Ovary (tissue), 7 donors: ENCODE data around the genes PURA and PFDN1.

- PRO-cap, 7 experiments: no peak in any of the 7 experiments
- RAMPAGE, long total RNA, 2 experiments: no peak in any of the 2 experiments
Measured at GRCh38 chr5:139415348-139415928, 11.5 kb upstream of the SPATA24 start.

DNA sequence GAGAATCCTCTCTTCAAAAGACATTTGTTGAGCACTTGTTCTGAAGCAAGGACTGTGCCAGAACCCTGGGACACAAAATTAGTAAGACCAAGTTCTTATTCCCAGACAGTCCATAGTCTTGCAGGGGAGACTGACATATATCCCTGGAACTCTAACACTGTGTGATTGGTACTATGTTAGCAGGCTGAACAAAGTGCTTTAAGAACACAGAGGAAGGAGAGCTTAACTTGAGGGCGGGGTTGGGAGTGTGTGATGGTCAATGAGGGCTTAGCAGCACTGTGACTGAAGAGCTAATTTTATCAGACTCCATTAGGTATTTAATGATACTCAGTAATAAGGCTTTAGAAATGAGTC is 14.9 kb upstream of the SPATA24 start:
- PRO-cap, 7 experiments: no peak in any of the 7 experiments
- RAMPAGE, long total RNA, 2 experiments: no peak in any of the 2 experiments

DNA sequence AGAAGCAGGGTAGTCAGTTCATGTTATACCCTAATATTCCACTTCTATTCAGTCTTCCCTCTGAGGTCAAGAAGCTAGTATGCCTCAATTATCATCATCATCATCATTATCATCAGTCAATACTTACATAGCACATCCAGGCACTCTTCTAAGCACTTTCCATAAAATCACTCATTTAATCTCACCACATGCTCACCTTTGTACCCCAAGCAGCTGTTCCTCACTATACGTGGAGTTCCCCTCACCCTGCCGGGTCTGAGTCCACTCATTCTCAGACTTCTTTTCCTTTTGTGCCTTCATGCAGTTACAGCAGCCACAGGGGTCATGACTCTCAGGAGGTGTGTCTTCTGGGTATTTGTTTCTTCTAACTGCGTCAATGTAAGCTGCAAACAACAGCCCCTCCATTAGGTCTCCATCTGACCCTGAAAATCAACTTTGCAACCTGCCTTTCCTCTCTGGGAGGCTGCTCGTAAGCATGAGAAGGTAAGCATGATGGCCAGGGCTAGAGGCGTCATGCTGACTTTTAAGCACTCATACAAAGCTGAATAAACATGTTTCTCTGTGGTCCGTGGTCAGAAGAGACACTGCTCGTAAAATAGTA is 2.0 kb downstream of the DNAJC18 start:
- PRO-cap, 7 experiments: no peak in any of the 7 experiments
- RAMPAGE, long total RNA, 2 experiments: no peak in any of the 2 experiments

DNA sequence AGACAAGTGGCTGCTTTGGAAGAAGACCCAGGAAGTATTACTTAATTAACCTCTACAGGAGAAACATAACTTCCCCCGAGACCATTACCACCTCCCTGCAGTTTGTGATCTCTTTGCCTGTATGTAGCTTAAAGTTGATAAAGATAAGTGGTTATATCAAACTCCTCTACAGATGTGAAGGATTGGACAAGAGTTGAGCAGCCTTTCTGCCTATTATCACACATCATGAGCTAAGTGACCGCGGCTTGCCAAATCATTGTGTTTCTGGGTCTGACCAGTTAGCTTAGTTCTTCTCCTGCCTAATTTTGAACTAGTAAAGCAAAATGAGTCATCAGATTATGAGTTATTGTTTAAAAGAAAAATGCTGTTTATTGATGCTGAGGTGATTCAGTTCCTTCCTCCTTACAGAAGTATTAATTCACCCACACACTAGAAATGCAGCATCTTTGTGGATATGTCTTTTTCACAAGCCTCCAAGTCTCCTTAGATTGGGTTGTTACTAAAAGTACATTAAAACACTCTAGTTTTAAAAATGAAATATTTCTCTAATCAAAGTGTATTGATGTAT is 13.5 kb upstream of the STING1 start:
- PRO-cap, 7 experiments: no peak in any of the 7 experiments
- RAMPAGE, long total RNA, 2 experiments: no peak in any of the 2 experiments

GRCh38 chr5:139502769-139503493 is 20.4 kb upstream of the STING1 start:
- PRO-cap, 7 experiments: no peak in any of the 7 experiments
- RAMPAGE, long total RNA, 2 experiments: no peak in any of the 2 experiments

DNA sequence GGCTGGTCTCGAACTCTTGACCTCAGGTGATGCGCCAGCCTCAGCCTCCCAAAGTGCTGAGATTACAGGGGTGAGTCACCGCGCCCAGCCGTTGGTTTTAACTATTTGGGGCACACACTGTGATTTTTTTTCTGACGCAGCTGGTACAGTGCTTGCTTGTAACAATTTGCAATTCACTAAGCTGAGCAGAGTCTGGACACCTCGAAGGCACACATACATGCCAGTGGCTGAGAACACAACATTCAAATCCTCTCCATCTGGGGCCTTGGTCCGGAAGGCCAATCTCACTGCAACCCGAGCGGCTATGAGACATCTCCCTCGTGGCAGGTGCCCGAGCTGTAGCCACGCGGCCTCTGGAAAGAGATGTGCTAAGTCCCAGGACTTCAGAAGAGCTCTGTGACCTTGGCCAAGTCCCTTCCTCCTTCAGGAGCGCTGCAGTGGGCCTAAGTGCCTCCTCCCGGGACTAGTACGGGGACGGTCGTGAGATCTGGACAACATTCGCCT is 545 bp upstream of the UBE2D2 start:
- PRO-cap, 7 experiments: no peak in any of the 7 experiments
- RAMPAGE, long total RNA, 2 experiments: no peak in any of the 2 experiments

DNA sequence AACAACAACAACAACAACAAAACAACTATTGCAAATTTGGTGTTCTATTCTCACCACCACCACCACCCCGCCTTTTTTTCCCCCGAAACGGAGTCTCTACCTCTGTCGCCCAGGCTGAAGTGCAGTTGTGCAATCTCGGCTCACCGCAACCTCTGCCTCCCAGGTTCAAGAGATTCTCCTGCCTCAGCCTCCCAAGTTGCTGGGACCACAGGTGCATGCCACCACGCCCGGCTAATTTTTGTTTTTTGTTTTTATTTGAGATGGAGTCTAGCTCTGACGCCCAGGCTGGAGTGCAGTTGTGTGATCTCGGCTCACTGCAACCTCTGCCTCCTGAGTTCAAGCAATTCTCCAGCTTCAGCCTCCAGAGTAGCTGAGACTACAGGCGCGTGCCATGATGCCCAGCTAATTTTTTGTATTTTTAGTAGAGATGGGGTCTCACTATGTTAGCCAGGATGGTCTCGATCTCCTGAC is 9.2 kb downstream of the UBE2D2 start:
- PRO-cap, 7 experiments: no peak in any of the 7 experiments
- RAMPAGE, long total RNA, 2 experiments: no peak in any of the 2 experiments

- PRO-cap, 7 experiments: no peak in any of the 7 experiments
- RAMPAGE, long total RNA, 2 experiments: no peak in any of the 2 experiments
Measured at GRCh38 chr5:139573441-139573932, 12.3 kb downstream of the UBE2D2 start.

DNA sequence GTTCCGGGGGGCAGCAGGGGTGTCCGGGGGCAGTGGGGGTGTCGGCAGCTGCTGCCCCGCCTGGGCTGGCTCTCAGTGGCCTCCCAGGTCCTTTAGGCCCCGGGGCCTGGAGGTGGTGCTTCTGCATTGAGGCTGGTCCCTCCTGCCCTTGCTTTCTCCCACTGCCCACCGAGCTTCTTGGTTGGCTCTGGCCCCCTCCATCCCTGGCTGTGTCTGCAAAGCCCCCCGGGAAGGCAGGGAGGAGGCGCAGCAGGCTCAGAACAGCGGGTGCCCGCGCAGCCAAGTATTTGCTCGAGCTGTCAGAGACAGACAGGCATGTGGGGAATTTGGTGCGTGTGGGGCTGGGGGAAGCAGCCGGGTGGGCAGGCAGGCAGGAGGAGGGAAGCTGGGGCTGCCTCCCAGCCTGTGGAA is 11.5 kb downstream of the CXXC5 start:
- PRO-cap, 7 experiments: no peak in any of the 7 experiments
- RAMPAGE, long total RNA, 2 experiments: no peak in any of the 2 experiments

- PRO-cap, 7 experiments: no peak in any of the 7 experiments
- RAMPAGE, long total RNA, 2 experiments: no peak in any of the 2 experiments
Measured at GRCh38 chr5:139669156-139669808, 21.1 kb downstream of the CXXC5 start.

- PRO-cap, 7 experiments: no peak in any of the 7 experiments
- RAMPAGE, long total RNA, 2 experiments: no peak in any of the 2 experiments
Measured at GRCh38 chr5:139691352-139691866, 43.3 kb downstream of the CXXC5 start.

DNA sequence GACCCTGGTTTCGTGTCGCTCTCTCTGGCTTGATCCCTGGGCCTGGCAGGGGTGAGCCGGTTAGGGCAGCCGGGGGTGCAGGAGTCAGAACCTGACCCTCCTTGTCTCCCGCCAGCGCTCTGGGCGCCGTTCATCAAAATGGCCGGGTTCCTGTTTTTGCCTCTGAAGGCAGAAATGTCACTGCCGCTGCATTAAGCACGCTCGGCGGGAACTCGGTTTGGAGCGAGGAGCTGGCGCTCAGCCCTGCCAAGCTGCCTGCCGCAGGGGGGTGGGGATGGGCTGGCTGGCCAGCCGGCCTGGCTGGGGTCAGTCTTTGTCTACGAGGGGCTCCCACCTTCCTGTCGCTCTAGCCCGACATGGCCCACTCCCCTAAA is 63.7 kb downstream of the CXXC5 start:
- PRO-cap, 7 experiments: no peak in any of the 7 experiments
- RAMPAGE, long total RNA, 2 experiments: no peak in any of the 2 experiments

- PRO-cap, 7 experiments: peak in 7 of 7 experiments; most common plus-strand start chr5:140114128 (in 6); most common minus-strand start chr5:140113989 (in 4)
- RAMPAGE, long total RNA, 2 experiments: no peak in any of the 2 experiments
Measured at GRCh38 chr5:140113530-140114256, at the start of gene PURA. PURA (plus strand) TSS chr5:140114109.

DNA sequence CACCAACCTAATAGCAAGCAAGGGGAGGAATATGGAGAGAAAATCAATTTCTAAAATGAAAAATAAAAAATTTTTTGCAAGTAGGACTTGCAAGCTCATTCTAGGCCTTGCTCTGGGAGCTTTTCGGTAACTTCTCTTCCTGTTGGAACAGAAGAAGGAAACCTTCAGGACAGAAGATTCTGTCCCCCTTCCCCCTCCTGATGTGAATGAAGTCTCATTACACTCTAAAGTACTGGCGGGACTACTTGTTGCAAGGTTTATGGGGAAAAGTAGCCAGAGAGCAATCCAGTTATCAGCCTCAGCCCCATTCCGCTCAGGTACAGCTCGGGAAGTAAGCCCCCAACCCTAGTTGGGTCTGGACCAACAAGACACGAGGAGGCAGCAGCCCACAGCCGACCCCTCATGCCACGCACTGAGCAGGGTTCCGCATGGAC is 559 bp upstream of the CYSTM1 start:
- PRO-cap, 7 experiments: peak in 1 of 7 experiments; most common plus-strand start position 217 of the sequence (in 1)
- RAMPAGE, long total RNA, 2 experiments: no peak in any of the 2 experiments

GRCh38 chr5:140177774-140178449 is 2.9 kb downstream of the CYSTM1 start:
- PRO-cap, 7 experiments: peak in 6 of 7 experiments; most common plus-strand start chr5:140178082 (in 1); most common minus-strand start chr5:140177921 (in 5)
- RAMPAGE, long total RNA, 2 experiments: no peak in any of the 2 experiments

- PRO-cap, 7 experiments: no peak in any of the 7 experiments
- RAMPAGE, long total RNA, 2 experiments: no peak in any of the 2 experiments
Measured at GRCh38 chr5:140190503-140190852, 15.5 kb downstream of the CYSTM1 start.

DNA sequence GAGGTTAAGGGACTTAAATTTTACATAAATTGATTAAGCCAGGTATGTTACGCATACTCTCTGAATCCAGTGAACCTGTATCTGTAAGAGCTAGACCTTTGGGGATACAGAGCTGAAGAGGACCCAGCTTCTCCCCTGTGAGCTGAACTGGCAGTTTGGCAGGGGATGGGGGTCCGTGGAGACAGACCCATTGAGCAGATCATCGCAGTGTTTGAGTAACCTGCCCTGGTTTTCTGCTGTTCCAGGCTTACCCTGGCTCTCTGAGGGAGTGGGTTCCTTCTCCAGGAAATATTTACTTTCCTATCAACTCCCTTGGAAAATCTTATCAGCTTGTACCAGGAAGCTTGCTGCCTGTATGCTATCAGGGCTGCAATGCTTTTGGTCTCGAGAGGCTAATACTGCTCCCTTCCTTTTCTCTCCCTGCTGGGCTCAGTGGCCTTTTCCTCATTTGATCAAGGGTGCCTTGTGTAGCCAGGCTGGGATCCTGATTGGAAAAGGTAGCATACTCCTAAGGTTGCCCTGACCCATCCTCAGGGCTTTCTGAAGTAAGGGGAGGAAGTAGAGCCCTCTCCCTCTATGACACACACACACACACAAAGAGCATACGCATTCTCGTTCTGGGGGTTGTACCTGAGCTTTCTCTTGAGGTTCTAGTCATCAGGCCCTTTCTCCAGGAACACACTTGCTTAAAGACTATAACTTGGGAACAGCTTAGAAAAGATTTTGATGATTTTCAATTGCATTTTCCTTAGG is 41.5 kb downstream of the CYSTM1 start:
- PRO-cap, 7 experiments: no peak in any of the 7 experiments
- RAMPAGE, long total RNA, 2 experiments: no peak in any of the 2 experiments

- PRO-cap, 7 experiments: no peak in any of the 7 experiments
- RAMPAGE, long total RNA, 2 experiments: no peak in any of the 2 experiments
Measured at GRCh38 chr5:140255670-140256151, 47.2 kb downstream of the PFDN1 start.

DNA sequence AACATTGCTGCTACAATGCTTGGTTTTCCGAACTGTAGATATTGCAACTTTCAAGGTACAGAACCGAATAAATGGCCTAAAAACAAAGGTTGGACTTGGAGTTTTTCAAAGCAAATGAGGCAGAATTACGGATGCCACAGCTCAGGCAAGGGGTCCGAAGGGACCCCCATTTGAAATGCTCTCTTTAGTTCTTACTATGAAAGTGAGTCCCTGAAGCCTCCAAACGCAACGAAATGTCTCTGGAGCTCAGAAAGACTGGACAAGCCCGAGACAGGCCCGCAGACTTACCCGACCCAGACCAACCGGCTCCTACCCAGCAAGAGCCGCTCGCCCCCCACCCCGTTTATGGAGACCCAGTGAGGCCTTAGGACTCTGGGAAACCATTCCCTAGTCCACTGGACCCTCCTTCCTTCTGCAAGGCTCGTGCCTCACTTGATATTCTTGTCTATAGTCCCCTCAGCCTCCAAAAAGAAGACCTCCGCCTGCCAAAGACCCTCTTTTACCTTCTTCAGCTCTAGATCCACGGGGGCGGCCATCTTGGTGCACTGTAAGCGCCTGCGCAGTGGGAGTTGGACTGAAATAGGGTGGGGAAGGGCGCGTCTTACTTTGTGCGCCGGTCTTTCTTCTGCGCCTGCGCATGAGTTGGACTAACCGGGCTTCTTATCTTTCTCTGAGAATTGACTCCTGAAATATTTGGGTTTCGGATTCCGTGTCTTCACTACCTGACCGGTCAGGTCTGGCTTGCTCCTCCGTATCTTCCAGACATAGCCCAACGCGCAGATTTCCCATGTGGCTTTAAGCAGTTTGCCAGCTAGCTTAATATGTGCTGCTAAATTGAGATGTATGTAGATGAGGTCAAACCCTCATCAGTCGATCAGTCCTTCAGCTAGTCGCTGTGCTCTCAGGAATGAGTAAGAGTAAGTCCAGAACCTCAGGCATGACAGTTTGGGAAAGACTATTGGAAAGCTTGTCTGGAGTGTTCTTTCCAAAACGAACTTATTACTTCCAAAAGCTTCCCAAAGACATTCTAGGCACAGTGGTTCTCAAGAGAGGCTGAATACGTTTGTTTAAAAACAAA is at the start of gene PFDN1:
Gene PFDN1 (minus strand): TSS at position 564 of the 1,078 bp plus-strand sequence.
- PRO-cap, 7 experiments: peak in 7 of 7 experiments; most common plus-strand start position 628 of the sequence (in 6); most common minus-strand start position 553 of the sequence (in 6)
- RAMPAGE, long total RNA, 2 experiments: no peak in any of the 2 experiments

DNA sequence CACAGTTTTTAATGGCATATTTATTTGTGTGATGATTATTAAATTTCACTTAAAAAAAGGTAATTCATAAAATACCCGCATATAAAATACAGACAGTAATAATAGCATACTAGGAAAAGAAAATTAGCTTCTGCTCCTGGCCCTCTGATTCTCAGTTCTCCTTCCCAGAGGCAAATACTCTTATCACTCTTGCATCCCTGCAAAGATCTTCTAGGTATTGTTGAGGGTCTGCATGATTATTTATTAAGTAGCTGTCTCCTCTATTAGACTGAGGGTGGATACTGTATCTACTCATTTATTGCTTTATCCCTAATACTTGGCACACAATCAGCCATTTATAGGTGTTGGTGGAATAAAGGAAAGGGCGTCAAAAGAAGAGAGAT is 14.5 kb upstream of the PFDN1 start:
- PRO-cap, 7 experiments: no peak in any of the 7 experiments
- RAMPAGE, long total RNA, 2 experiments: no peak in any of the 2 experiments